Bile duct (tissue), 1 donor: ENCODE measurements around the gene FAM216B.

GRCh38 chr13:40206104-40207279 lies 459.9 kb downstream of the FOXO1 start:
- PRO-cap, result bidirectional peak, plus-strand start at chr13:40206540, minus-strand start at chr13:40206393; unidirectional peak, minus-strand start at chr13:40206745

DNA sequence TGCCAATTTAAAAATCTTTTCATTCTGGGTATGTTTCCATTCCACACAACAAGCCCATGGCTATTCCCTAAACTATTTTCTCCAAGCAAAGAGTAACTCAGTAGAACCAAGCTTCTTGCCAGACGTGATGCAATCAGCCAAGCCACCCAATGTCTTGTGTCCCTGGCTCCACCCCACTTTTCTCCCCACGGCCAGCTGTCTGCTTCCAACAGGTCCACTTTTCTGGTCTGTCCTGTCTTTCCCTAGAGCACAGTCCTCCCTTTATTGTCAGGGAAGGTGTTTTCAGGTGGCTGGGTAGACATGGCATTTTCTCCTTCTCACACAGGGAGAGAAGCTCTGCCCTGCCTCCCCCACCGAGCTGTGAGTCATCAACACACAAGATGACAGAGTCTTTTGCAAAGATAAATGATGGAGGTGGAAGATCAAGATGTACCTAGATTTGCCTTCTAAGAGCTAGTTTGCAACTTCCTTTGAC lies 394.2 kb downstream of the FOXO1 start:
- PRO-cap, result no peak

GRCh38 chr13:40313890-40314171 lies 352.6 kb downstream of the FOXO1 start:
- PRO-cap, result no peak

GRCh38 chr13:40345820-40346325 lies 320.6 kb downstream of the FOXO1 start:
- PRO-cap, result no peak

GRCh38 chr13:40376471-40377499 lies 289.7 kb downstream of the FOXO1 start:
- PRO-cap, result no peak

- PRO-cap, result no peak
These were observed 225.2 kb downstream of the FOXO1 start for GRCh38 chr13:40441144-40441734.

- PRO-cap, result no peak
These were observed 111.1 kb downstream of the FOXO1 start for GRCh38 chr13:40555337-40555753.

DNA sequence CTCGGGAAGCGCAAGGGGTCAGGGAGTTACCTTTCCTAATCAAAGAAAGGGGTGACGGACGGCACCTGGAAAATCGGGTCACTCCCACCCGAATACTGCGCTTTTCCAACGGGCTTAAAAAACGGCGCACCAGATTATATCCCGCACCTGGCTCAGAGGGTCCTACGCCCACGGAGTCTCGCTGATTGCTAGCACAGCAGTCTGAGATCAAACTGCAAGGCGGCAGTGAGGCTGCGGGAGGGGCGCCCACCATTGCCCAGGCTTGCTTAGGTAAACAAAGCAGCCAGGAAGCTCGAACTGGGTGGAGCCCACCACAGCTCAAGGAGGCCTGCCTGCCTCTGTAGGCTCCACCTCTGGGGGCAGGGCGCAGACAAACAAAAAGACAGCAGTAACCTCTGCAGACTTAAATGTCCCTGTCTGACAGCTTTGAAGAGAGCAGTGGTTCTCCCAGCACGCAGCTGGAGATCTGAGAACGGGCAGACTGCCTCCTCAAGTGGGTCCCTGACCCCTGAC lies 35.8 kb downstream of the MRPS31 start:
- PRO-cap, result no peak

DNA sequence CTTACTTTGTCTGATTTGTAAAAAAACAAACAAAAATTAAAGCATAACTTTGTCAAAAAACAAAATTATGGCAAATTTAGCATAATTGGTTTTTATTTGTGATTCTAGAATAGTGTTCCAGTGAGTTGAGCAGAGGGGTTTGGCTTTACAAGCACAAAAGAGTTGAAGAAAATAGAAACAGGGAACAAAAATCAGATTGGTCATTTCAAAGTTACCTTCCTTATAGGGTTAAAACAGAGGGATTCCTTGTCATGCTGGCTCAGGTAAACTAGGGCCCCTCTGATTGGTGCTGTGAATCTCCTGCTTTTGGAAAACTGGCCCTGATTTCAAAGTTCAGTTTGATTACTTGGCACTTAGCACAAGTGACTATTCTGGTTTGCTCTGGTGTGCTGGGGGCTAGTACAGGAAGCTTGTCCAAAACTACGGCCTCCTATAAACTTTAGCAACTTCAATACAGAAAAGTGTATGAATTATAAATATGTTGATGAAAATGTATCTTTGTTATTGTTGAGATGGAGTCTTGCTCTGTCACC lies 1.8 kb upstream of the MRPS31 start:
- PRO-cap, result unidirectional peak, plus-strand start at position 369 of the sequence

DNA sequence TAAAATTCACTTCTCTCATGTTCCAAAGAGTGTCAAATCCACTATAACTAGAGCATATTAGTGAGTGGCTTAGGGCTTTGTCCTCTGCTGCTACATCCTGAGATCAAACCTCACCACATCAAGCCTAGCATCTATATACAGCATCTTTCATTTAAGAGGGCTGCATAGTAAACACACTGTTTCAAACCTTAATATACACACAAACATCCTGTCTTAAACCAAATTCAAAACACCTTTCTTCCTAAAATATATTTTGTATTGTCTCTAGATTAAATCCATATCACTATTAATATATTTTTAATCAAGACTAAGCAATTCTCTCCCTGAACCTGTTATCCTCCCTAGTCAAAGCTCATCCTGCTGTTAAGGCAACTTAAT lies 38.6 kb downstream of the ELF1 start:
- PRO-cap, result bidirectional peak, plus-strand start at position 143 of the sequence, minus-strand start at position 105 of the sequence

- PRO-cap, result no peak
These were observed 35.0 kb downstream of the ELF1 start for GRCh38 chr13:40984076-40984613.

DNA sequence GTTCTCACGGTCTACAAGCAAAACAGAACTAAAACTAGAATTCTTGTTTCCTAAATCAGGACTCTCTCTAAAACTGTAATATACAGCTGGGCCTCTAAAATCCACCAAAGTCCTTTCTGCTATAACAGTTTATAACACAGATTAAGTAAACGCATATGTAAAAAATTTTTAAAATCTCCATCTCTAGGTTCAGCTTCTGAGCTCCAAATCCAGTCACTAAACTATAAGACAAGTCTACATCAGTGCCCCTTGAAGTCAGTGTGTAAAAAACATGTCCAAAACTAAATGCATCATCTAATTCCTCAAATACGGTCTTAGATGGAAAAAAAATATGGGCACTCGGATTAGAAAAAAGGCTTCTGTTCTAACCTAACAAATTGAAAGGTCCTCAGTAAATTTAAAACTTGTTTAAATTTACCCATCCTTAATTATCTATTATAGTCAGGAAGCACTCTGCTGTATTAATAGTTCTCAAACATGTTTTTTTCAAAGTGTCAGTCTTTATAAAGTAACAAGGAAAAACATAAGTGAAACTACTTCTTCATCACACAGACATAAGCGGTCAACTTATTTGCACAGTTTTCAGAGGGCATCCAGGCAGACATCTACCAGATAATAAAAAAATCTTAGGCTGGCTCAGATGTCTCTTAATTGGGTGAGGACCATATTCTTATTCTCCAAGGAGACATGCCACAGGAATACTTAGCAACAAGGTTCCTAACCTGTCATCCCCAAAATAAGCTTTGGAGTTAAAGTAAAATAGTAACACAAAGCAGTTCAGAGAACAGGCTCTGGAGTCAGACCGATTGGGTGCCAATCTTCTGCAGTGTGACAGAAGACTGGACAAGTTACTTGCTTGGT lies 33.5 kb downstream of the ELF1 start:
- PRO-cap, result no peak

DNA sequence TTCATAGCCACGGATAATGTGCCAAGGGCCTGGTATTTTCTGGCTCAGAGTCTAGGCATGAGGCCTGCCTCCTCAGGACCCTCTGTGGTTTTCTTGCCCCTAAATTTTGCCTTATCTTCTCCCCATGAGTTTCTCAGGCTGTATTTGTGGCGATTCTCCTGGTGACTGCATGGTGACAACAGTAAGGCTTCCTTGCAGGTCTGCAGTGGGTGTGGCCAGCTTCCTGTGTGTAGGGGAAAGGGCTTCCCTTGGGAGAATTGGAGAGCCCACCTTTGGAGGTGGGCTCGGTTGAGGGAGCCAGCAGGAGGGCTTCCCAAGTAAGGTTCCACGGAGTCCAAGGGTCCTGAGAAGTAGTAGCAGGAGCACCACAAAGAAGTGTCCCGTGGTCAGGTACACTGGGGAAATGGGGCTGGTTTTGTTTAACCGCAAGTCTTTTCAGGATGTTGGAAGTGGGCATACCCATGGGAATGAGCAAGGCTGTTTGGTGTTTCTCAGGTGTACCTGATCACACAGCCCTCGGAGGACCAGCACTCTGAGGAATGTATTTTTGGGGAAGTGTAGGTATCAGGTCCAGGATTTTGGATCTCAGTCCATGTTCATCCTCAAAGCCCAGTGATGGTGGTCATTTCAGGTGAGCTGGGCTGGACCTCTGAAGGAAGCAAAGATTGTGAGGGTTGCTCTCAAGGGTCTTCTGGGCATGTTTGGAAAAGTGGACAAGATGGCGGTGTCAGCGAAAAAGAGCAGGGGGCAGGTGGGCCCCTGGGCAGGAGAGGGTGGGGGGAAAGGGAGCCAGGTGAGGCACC lies 7.0 kb downstream of the RGCC start:
- PRO-cap, result no peak

DNA sequence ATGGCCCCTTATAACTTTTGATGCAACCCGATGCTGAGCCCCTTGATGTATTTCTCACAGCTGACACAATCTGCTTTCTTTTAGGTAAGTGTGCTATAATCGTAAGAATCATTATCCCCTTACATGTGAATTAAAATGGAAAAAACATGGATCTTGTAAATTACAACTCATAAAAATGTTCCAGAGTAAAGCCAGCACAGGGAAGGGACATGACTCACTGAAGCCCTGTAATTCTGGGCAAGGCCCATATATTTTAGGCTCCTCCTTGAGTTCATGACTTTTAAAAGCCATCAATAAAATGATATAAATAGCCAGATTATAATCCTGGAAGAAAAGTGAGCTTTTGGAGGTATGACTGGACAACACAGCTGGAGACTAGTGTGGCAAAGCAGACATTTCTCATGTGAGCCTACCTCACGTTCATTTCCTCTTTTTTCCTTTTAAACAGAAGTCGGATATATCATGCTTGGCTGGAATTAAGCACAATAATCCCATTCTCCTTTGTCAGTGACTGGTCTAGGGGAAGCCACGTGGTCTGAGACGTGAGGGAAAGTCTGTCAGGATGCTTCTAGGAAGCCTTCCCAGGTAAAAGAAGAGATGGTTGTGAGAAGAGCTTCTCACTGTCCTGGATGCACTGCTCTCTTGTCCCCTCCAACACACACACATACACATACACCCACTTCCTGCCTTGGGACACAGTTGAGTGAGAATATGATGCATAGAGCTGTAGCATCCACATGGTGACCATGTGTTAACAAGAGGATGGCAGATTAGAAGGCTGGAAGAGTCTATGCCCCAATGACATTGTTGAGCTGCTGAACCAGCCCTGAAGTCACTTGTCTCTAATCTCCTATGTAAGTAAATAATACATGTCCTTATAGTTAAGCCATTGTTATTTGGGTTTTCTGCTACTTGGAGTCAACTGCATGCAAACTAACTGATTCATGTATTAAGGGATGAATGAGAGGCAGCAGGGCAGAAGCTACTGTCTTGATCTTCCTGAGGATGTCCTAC lies 165.5 kb downstream of the RGCC start:
- PRO-cap, result no peak

DNA sequence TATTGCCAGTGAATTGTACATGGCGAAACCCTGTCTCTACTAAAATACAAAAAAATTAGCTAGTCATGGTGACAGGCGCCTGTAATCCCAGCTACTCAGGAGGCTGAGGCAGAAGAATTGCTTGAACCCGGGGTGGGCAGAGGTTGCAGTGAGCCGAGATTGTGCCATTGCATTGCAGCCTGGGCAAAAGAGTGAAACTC lies 96.2 kb downstream of the VWA8 start:
- PRO-cap, result no peak

DNA sequence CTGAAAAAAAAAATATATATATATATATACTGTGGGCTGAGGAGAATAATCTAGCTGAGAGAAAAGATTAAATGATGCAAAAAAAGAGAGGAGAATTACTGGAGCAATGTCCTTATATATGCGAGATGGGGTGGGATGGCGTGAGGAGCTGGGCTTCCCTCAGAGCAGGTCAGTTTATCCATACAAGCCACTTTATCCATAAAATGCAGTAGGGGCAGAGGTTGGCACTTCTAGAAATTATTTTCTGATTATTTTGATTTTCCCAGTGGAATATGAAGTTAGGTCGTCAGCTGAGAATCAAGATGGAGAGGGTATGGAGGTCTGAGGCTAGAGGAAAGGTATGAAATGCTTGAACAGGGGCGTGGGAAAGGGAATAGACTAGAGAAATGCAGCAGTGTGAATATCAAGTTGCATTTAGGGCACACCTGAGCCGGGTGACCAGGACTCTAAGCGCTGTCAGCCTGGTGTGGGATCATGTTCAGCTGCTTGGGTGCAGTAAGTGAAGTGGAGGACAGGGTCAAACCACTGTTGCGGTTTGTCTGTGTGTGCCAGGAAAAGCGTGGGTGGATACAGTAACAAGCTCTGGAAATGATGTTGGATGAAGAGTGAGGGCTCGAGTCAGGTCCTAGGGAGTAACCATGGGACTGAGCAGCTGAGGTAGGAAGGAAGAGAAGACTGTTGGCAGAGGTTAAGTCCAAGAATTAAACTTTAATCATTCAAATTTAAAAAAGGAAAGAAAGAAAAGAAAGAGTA lies 15.7 kb downstream of the DGKH start:
- PRO-cap, result no peak

DNA sequence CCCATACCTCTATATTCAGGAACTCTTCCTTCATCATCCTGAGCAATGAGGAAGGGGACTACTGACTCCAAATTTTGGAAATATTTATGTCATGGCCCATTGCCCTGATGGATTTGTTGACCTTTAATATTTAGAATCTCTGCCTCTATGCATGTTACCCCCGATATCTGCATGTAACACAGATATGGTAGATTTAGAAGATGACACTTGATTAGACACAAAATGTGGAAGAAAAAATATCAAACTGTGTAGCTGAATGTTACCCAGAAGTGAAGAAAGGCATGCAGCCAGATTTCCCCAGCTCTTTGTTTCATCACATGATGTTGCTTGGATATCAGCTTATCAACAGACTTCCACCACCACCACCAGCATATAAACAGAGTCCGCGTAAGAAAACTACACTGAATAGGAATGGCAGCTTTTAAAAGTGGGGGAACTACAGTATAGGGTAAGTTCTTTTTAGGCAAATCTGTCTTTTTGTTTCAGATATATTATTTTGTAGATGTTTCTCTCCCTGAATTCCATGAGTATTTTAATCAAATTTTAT lies at the start of gene FAM216B:
TSS of gene FAM216B (plus strand) at position 368 of the 547 bp plus-strand sequence.
- PRO-cap, result no peak

- PRO-cap, result no peak
These were observed 9.4 kb downstream of the FAM216B start for GRCh38 chr13:42790802-42791240.

- PRO-cap, result no peak
These were observed 28.6 kb downstream of the EPSTI1 start for GRCh38 chr13:42963227-42964006.

GRCh38 chr13:42985789-42986316 lies 6.2 kb downstream of the EPSTI1 start:
- PRO-cap, result no peak